Occipital lobe (tissue), 2 donors: ENCODE data around the gene RSAD2.

DNA sequence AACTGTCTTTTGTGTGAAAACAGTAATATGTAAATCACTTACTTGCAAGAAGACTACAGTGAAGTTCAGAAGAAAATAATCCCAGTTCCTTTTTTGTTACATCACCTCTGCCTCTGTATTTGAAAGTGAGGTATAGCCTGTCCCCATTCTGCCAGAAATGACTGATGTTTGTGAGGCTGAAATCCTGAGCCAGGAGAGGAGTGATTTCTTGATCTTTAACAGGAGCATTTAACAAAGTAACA is 24.2 kb downstream of the TRAPPC12 start:
- RAMPAGE, long total RNA, result no peak

DNA sequence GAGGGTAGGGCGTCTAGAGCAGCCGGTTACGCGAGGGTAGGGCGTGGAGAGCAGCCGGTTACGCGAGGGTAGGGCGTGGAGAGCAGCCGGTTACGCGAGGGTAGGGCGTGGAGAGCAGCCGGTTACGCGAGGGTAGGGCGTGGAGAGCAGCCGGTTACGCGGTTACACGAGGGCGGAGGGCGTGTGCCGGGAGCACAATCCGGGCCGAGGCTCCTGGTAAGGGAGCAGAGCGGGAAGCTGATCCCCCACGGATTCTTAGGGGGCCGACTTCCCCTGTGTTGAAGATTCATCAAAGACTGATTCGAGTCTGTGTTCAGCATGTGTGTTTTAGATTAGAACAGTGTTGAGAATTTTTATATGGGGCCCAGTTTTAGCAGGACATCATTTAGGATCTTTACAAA is 69.1 kb downstream of the TRAPPC12 start:
- RAMPAGE, long total RNA, result no peak

DNA sequence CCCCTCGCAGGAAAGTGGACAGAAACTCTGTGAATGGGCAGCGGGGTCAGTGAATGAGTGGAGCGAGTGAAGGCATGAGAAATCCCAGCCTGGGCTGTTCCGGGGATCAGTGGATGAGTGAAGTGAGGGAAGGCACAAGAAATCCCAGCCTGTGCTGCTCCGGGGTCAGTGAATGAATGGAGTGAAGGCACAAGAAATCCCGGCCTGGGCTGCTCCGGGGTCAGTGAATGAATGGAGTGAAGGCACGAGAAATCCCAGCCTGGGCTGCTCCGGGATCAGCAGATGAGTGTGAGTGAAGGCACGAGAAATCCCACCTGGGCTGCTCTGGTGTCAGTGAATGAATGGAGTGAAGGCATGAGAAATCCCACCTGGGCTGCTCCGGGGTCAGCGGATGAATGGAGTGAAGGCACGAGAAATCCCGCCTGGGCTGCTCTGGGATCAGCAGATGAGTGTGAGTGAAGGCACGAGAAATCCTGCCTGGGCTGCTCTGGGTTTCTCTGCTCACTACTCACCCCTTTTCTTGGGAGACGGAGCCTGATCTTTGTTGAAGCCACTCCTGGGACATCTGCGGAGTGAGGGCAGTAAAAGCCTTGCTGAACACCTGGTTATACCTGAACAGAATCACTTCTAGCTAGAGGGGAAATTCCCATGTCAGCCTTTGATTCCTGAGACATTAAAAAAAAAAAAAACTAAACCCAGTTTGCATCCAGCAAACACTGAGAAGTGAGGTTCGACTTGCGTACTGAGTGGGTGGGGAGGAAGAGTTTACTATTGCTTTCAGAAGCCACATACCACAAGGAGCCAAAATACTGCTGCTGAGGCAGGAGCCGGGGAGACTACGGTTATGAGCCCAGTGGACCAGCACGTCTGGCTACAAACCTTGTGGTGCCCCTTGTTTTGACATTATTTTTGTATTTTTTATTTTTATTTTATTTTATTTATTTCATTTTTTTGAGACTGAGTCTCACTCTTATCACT is 2.4 kb downstream of the COLEC11 start:
- RAMPAGE, long total RNA, result no peak

DNA sequence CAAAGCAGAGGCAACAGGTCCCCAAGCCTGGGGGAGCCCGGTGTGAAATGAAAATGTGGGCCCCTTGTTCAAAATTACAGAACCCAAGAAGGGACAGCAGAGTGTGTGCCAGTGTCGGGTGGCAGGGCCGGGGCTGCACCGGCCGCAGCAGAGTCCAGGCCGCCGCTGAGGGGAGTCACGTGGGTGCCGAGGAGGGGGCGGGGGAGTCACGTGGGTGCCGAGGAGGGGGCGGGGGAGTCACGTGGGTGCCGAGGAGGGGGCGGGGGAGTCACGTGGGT is 10.1 kb downstream of the COLEC11 start:
- RAMPAGE, long total RNA, result no peak

DNA sequence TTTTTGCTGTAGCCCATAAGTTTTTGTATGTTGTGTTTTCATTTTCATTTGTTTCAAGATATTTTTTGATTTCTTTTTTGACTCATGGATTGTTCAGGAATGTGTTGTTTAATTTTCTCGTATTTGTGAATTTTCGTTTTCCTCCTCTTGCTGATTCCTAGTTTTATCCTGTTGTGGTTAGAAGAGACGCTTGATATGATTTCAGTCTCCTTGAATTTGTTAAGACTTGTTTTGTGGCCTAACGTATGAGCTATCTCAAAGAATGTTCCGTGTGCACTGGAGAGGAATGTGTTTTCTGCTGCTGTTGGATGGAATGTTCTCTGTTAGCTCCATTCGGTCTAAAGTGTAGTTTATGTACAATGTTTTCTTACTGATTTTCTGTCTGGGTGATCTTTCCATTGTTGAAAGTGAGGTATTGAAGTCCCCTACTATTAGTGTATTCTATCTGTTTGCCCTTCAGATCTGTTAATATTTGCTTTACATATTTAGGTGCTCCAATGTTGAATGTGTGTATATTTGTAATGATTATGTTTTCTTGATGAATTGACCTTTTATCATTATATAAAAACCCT is 25.9 kb downstream of the COLEC11 start:
- RAMPAGE, long total RNA, result no peak

DNA sequence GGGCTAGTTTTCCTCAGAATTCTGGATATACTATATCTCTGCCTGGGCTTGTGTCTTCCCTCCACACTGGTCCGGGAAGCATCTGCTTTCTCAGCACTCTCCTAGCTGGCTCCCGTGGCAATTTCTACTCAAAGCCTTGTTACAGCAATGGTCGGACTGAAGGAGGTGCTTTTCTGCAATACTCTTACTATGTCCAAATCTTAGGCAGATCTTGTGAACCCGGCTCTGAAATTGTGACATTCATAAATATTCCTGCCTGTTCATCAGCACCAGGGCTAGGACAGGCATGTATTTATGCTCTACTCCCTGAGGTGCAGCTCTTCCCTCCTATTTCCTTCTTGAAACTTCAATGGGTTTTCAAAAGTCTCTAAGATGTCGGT is 868.9 kb downstream of the DCDC2C start:
- RAMPAGE, long total RNA, result no peak

DNA sequence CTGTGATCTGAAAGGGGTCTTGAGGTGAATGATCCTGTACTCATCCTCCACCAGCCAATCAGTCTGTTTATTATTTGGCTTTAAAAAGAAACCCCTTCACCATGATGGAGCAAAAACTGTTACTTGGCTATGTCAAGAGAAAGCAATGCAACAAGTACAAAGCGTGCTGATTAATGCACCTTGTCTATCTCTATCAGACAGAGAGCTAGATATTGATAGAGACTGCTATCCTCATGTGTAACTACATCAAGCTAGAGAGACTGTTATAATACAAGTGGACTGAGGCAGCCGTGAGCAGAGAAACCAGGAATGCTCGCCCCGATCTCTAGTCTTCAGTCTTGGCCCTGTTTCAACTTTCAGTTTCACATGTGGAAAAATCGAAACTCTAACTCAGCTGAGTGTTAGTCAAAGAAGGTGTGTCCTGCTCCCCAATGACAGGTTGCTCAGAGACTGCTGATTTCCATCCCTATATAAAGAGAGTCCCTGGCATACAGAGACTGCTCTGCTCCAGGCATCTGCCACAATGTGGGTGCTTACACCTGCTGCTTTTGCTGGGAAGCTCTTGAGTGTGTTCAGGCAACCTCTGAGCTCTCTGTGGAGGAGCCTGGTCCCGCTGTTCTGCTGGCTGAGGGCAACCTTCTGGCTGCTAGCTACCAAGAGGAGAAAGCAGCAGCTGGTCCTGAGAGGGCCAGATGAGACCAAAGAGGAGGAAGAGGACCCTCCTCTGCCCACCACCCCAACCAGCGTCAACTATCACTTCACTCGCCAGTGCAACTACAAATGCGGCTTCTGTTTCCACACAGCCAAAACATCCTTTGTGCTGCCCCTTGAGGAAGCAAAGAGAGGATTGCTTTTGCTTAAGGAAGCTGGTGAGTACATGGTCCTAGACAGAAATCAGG is at the start of gene RSAD2:
TSS of gene RSAD2 (plus strand) at position 500 of the 899 bp plus-strand sequence.
- RAMPAGE, long total RNA, result no peak

DNA sequence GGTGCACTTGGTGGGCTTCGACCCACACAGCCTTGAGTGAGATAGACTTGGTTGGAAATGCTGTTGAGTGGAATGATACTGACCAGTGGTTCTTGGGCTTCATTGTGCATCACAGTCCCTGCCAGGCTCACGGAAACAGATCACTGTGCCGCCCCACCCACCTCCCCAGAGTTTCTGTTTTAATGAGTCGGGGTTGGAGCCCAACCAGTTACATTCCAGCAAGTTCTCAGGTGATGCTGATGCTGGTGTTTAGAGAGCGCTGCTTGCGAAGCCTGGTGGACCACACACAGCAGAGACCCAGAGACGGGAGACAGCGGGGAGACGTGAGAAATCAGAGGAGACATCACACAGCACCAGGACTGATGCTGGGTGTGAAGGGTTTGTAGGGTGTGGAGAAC is 74.9 kb downstream of the RNF144A start:
- RAMPAGE, long total RNA, result no peak

DNA sequence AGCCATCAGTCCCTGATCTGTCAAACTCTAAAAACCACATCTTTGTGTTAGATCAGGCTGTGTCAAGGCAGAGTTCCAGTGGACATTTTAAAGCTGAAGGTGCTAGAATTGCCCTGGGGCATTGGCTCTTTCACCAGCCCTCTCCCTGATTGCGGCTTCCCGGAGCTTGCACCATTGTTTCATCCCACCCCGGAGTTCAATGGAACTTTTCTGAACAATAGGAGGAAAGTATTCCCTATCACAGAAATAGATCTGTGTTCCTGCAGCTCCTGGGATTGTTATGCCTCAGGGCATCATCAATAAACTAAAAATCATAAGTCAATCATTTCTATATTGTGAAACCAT is 110.3 kb downstream of the RNF144A start:
- RAMPAGE, long total RNA, result no peak

GRCh38 chr2:7068195-7068690 is 151.0 kb downstream of the RNF144A start:
- RAMPAGE, long total RNA, result no peak

- RAMPAGE, long total RNA, result no peak
Observed at GRCh38 chr2:7450774-7451262, 533.6 kb downstream of the RNF144A start.

GRCh38 chr2:7725174-7725970 is 808.2 kb downstream of the RNF144A start:
- RAMPAGE, long total RNA, result no peak

- RAMPAGE, long total RNA, result no peak
Observed at GRCh38 chr2:7773321-7773746, 856.1 kb downstream of the RNF144A start.

- RAMPAGE, long total RNA, result no peak
Observed at GRCh38 chr2:8302000-8302563, 379.8 kb upstream of the ID2 start.

GRCh38 chr2:8337265-8337529 is 344.7 kb upstream of the ID2 start:
- RAMPAGE, long total RNA, result no peak

DNA sequence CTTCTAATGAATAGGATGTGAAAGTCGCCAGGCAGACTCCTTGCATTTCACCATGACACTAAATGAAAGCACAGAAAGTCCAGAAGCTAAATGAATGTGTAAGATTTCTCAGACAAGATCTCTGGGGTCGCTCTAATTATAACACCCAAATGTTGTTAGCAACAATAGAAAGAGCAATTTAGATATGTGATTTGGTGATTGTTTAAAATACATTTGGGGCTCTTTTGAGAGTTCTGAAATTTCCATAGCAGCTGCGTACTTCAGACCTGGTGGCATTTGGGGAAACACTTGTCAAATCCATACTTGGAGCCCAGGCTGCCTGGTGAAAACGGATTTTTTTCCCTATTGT is 272.7 kb upstream of the ID2 start:
- RAMPAGE, long total RNA, result no peak

GRCh38 chr2:8625540-8626038 is 56.3 kb upstream of the ID2 start:
- RAMPAGE, long total RNA, result no peak

- RAMPAGE, long total RNA, result no peak
Observed at GRCh38 chr2:8644493-8644830, 37.4 kb upstream of the ID2 start.

DNA sequence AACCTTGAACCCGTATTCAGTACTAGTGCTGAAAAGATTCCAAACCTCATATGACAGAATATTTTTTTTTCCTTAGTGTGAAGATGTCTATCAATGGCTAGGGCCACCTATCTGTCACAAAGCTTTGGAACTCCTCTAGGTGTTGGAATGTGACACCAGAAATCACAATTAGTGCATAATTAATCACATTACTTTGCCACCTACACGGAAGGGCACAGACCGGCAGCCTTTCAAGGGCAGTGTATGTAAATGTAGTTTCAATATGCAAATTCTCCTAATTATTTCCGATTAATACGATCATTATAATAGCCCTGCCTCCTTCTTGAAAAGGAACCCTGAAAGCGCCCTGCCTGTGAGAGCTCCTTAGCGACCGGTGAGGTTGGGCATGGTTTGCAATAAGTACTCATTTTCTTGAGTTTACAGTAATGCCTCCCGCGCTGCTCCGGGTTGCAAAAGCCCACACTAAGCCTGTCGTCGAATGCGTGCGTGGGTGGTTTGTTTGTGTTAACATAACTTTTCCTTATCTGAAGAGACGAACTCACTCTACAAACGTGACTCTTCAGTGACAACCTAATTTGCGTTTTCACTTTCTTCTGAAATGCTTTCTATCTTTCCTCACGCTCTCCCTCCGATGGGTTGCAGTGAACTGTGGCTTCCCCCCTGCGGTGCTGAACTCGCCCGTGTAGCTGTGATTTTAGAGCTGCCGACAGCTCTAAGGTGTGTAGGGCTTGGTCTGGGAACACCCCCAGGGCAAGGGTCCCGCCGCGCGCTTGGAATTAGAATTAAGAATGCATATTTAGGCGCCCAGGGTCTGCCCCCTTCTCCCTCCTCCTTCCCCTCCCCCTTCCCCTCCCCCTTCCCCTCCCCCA is 773 bp upstream of the ID2 start:
- RAMPAGE, long total RNA, result no peak

GRCh38 chr2:8986175-8986743 is 17.2 kb downstream of the MBOAT2 start:
- RAMPAGE, long total RNA, result no peak